Umbilical cord (tissue), 2 donors: ENCODE measurements around the genes ARCN1, FOXR1, HMBS, H2AX and HINFP.

- RAMPAGE, long total RNA: start-site peak on the plus strand at chr11:118572408-118572447, 460 and 558 reads in 2 replicates
These were observed at the start of gene ARCN1 for GRCh38 chr11:118572238-118572568. TSS of gene ARCN1 (plus strand) at chr11:118572409.

DNA sequence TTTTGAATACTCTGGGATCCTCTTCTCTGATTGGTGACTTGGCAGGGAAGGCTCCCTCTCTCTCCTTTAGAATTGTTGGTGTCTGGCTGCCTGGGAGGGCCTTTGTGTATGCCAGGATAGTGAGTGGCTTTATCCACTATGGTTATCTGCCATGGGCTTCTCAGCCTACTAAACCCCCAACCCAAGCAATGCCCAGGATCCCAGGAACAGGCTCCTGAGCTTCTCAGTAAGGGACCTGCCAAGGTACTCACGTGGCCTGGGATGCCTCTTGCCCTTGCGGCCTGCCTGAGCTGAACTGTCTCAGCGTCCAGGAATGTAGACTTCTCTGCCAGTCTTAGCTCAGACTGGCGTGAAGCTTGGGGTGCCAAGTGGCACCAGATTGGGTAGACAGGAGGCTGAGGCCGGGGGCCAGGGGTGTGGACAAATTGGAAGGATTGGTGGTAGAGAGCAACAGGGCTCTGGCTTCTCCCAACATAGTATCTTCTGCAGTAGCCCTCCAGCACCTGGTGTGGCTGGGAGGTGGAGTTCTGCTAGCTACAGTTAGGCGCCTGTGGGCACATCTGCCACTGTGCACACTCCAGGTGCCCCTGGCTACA is 15.5 kb downstream of the PHLDB1 start:
- RAMPAGE, long total RNA: no peak

DNA sequence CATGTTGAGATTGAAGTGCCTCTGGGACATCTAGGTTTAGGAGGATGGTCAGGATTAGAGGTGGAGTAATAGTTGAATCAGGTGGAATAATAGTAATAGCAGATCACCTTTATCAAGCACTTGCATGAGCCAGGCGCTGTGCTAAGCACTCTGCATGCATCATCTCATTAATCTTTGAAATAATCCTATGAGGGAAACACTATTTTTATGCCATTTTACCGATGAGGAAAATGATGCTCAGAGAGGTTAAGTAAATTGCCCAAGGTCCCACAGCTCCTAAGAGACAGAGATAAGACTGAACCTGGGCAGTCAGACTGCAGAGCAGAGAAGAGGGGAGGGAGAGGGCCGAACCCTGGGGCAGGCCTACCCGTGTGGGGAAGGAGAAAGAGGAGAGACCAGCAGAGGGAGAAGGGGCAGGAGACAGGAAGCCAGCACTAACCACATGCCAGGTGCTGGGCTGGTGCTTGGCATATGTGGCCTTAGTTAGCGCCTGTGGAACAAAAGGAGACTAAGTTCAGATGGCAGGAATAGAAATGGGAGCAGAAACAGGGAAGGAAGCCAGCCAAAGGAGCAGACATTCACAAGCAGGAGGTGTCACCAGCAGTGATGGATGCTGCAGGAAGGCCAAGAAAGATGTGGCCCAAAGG is 27.0 kb downstream of the TREH start:
- RAMPAGE, long total RNA: no peak

- RAMPAGE, long total RNA: no peak
These were observed 18.5 kb downstream of the TREH start for GRCh38 chr11:118660731-118661667.

- RAMPAGE, long total RNA: no peak
These were observed 16.4 kb upstream of the TREH start for GRCh38 chr11:118695764-118696346.

DNA sequence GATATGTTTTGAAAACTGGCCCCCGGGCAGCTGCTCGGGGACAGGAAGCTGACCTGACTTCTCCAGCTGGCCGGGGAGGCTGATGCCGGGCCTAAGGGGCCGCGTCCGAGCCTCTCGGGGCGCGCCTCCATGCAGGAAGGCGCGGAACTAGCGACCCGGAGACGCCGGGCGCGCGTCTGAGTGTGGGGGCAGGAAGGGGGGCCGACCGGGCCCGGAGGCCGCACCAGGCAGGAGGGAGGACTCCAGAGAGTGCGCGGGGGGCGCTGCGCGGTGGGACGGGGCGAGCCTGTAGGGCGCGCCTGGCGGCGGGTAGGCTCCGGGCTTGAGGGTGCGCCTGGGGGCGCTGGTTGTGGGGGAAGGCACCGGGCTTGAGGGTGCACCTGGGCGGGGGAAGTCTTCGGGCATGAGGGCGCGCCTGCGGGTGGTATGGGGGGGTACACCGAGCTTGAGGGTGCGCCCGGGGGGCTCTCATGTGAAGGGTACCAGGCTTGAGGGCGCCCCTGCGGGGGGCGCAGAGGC is 662 bp upstream of the DDX6 start:
- RAMPAGE, long total RNA: no peak

- RAMPAGE, long total RNA: no peak
These were observed 13.4 kb downstream of the CXCR5 start for GRCh38 chr11:118897065-118897455.

GRCh38 chr11:118908996-118909859 is 16.5 kb downstream of the BCL9L start:
- RAMPAGE, long total RNA: no peak

GRCh38 chr11:118910973-118911939 is 14.5 kb downstream of the BCL9L start:
- RAMPAGE, long total RNA: no peak

DNA sequence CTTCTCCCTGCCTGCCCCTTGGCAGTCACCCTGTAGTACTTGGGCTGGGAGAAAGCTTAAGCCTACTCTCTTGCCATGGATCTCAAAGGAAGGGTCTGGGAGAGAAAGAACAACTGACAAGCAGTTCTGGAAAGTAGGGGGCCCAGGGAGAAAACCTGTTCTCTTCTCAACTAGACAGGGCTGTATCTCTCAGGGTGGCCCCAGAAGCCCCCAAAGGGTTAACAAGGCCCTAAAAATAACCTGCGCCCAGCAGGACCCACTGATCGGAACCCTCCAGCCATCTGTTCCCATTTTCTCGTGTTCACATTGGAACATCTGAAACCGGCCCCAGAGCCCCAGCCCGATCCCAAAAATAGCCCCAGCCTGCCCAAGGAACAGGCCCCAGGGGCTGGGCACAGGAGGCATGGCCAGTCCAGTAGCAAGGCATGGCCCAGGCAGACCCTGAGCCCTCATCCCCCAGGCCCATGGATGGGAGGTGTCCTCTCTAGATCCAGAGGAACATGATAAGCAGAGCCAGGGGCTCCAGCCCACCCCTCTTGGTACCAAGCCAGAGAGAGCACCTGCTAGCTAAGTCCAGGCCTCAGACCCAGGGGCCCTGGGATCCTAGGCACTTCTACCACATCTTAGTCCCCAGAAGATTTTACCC is 9.9 kb downstream of the BCL9L start:
- RAMPAGE, long total RNA: no peak

- RAMPAGE, long total RNA: no peak
These were observed 8.2 kb downstream of the BCL9L start for GRCh38 chr11:118917336-118918091.

- RAMPAGE, long total RNA: no peak
These were observed 3.9 kb upstream of the BCL9L start for GRCh38 chr11:118929503-118930090.

DNA sequence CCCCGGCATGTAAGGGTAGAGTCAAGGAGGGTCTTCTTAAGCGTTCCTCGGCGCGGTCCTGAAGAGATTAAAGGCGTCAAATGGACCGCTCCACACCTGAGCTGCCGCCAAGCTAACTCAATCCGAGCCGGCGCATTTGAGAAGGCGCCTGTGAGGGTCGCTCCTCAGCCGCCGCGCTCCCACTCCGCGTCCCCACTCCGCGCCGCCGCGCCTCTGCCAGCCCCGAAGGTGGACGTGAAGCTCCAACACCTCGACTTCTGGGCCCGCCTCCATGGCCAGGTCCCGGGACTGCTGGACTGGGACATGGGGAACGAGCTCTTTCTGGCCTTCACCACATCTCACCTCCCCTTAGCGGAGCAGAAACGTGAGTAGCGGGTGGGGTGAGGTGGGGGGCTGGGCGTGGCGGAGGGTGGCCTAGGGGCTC is at the start of gene FOXR1:
TSS of gene FOXR1 (plus strand) at position 133 of the 424 bp plus-strand sequence.
- RAMPAGE, long total RNA: no peak

DNA sequence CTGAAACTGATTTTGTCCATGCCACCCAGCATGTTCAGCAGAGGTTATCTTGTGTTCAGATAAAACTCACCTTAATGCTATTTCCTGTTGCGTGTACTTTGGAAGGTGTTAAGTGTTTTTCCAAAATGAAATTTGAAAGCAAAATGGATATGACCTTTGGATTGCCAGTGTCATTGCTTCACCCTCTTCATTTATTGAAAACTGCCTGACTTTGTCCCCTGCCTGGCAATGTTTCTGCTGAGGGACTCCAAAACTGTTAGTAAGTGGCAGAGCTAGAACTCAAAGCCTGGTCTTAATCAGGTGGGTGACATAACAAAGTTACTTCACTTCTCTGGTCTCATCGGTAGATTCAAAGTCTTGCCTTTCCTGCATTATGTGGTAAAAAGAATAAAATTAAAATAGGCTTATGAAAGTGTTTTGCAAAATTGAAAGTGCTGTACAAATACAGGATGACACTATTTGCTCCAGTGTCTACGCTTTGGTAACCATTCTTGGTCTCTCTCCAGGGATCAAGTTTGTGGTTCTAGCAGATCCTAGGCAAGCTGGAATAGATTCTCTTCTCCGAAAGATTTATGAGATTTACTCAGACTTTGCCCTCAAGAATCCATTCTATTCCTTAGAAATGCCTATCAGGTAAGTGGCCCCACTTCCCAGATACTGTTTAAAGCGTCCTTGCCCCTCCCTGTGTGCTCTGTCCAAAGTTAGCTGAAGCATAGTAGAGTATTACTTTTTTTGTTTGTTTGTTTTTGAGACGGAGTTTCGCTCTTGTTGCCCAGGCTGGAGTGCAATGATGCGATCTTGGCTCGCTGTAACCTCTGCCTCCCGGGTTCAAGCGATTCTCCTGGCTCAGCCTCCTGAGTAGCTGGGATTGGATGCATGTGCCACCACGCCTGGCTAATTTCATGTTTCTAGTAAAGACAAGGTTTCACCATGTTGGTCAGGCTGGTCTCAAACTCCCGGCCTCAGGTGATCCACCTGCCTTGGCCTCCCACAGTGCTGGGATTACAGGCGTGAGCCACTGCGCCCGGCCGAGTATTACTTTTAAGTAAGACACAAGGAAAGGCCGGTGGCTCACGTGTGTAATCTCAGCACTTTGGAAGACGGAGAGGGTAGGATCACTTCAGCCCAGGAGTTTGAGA is 3.1 kb downstream of the TRAPPC4 start:
- RAMPAGE, long total RNA: no peak

DNA sequence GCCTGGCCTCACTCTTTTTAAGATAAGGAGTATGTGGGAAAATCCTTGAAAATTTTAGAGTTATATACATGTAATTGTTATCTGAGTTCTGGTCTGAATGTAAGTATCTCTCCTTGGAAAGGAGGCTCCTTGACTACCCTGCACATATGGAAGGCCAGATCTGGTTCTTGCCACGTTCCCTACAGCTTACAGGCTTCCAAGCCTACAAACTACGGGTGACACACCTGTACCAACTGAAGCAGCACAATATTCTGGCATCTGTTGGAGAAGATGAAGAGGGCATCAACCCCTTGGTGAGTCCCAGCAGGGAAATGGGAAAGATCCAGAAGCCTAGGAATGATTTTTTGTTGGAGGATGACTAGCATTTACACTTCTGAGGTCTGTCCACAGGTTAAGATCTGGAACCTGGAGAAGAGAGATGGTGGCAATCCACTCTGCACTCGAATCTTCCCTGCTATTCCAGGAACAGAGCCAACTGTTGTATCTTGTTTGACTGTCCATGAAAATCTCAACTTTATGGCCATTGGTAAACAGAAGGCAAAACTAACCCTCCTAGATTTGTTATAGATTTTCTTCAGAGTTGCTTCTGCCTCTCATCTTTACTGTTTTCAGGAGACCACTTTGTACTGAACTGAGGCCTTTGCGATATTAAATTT is 1.6 kb downstream of the VPS11 start:
- RAMPAGE, long total RNA: no peak

DNA sequence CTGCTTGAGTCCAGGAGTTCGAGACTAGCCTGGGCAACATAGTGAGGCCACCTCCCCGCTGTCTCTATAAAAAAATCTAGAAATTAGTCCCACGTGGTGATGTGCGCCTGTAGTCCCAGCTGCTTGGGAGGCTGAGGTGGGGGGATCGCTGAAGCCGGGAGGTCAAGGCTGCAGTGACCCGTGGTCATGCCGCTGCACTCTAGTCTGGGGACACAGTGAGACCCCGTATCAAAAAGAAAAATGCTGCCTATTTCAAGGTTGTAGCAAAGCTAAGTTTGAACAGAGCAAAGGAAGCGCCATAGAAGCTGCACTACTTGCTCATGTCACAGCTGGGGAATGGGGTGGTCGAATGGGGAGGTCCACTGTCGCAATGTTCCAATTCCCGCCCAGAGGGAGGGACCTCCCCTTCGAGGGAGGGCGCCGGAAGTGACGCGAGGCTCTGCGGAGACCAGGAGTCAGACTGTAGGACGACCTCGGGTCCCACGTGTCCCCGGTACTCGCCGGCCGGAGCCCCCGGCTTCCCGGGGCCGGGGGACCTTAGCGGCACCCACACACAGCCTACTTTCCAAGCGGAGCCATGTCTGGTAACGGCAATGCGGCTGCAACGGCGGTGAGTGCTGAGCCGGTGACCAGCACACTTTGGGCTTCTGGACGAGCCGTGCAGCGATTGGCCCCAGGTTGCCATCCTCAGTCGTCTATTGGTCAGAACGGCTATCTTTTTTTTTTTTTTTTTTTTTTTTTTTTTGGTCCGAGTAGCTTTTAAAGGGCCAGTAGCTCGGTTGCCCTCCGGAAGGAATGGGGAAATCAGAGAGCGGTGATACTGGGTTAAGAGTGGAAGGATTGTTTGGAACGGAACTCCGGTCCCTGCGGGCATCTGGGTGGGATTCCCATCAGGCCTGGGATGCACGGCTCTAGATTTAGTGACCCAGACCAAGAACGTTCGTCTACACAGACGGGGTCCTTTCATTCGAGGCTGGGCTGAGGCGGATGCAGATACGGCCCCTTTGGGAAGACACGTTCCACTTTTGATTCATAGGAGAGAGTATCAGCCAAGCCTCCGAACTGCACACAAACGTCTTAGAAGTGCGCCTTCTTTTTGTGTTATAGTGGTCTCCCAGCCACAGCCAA is at the start of gene HMBS:
TSS of gene HMBS (plus strand) at position 425 of the 1,128 bp plus-strand sequence.
- RAMPAGE, long total RNA: no peak

GRCh38 chr11:119091776-119092868 is 3.1 kb downstream of the H2AX start:
- RAMPAGE, long total RNA: no peak

- RAMPAGE, long total RNA: no peak
These were observed at the start of gene H2AX for GRCh38 chr11:119094625-119095536. TSS of gene H2AX (minus strand) at chr11:119095465.

DNA sequence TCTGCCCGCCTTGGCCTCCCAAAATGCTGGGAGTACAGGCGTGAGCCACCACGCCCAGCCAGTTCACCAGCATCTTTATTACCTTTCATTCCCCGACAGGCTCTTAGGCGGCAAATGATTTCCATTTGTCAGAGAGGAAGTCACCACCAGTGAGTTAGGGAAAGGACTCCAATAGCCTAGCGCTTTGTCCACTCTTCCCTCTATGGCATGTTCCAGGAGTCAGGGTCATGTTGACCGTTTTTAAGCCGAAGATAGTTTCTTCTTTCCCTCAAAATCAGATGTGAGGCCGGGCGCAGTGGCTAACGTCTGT is 1.4 kb upstream of the DPAGT1 start:
- RAMPAGE, long total RNA: no peak

DNA sequence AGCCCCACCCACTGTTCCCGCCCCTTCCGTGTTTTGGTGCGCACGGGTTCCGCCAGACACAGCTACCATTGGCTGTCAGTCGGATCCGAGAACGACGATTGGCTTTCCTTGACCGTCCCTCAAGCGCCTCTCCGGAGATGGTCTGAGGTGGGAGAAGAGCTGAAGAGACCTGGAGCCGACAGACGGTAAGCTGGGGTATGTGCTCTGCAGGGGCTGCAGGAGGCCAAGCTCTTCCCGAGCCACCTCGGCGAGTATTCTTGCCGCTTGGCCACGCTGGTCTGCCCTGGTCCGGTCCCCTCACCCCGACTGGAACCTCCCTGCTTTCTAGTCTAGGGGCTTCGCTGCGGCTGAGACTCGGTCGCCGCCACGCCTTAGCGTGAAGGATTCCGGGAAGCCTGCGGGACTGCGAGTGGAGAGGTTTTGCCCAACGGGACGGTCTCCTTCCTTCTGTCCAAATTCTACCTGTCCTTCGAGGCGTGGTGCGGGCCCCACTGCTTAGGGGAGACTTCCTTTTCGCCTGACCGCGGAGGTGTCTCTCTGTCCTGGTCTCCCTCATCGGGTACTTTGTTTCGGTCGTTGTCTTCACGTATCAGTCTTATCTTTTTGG is at the start of gene HINFP:
TSS of gene HINFP (plus strand) at position 126 of the 607 bp plus-strand sequence.
- RAMPAGE, long total RNA: start-site peak on the plus strand centred at position 144 of the sequence, 44 bp wide, 34 and 32 reads in 2 replicates